HGPS cell (cell line): ENCODE results near the genes NEFH, CABP7, ZMAT5 and CASTOR1.

DNA sequence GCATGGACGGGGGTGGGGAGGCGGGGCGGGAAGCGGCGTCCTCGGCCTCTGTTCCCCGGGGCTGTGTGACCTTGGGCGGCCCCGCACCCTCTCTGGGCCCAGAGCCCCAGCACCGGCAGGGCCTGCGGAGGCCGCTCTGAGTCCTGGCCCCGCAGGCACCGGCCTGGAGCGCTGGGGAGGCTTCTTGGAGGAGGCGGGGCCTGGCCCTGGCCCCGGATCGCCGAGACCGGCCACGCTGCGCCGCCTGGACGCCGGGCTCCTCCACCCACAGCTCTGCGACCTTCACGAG is 685 bp downstream of the GAS2L1 start:
- RRBS: 3% methylated on average over 15 of the region's 27 CpGs

DNA sequence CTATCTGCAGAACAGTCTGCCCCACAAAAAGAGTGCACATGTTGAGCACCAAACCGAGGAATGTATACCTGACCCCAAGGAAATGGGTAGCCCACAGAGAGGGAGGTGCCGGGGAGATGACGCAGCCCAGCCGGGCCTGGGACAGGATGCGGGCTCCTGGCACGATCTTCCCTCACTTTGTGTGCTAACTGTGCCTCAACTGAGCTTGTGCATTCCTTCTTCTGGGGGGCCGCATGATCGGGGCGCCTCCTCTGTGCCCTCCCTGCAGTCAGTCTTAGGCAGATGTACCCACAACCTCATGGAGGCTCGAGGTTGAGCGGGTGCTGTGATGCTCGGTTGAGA is 2.3 kb downstream of the GAS2L1 start:
- RRBS: no CpG with 5 or more reads among the region's 12 CpGs

- RRBS: no CpG with 5 or more reads among the region's 13 CpGs
Observed at GRCh38 chr22:29337030-29337653, 21.6 kb upstream of the RASL10A start.

- RRBS: 4% methylated on average over 15 of the region's 69 CpGs
Observed at GRCh38 chr22:29479801-29480465, at the start of gene NEFH. Gene NEFH (plus strand): TSS chr22:29480218.

GRCh38 chr22:29574775-29575536 is 6.0 kb downstream of the NIPSNAP1 start:
- RRBS: no CpG with 5 or more reads among the region's 6 CpGs

GRCh38 chr22:29719778-29720298 is at the start of gene CABP7:
Gene CABP7 (plus strand): TSS chr22:29720003.
- RRBS: 2% methylated on average over 30 of the region's 70 CpGs

DNA sequence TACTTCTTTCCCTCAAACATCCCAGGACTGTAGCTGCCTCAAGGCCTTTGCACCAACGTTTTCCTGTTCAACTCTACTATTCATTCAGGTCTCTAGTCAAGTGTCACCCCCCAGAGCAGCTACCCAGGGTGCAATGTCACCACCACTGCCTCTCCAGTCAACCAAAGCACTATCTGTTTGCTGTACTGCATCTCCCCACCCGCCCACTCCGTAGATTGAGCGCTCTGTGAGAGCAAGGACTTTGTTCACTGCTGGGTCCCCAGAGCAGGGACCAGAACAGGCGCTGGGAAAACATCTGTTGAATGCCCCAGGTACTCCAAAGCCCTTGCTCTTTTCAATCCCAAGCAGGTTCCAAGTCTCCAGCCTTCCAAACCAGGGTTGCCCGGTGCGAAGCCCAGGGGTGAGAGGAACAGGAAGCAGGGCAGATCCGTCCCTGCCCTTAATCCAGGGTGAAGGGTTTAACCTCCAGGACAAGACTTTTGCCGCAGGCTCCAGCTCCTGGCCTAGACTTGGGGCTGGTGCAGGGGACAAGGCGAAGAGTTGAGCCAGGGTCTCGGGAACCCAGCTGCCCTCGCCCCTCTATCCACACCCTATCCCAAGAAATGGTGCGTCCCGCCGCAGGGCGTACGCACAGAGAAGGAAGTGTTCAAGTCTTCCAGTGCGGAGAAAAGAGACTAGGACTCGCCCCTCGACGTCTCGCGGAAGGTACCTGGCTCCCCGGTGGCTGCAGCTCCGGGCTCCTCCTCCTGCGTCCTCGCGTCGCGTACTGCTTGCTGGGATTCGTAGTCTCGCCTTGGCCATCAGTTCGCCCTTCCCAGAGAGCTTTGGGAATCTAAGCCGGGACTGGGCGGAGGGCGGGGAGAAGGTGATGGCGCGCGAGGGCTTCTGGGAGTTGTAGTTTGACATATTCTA is at the start of gene ZMAT5:
Gene ZMAT5, minus strand, starts transcription at position 768 of the 912 bp plus-strand sequence.
- RRBS: 0% methylated on average over 8 of the region's 39 CpGs

DNA sequence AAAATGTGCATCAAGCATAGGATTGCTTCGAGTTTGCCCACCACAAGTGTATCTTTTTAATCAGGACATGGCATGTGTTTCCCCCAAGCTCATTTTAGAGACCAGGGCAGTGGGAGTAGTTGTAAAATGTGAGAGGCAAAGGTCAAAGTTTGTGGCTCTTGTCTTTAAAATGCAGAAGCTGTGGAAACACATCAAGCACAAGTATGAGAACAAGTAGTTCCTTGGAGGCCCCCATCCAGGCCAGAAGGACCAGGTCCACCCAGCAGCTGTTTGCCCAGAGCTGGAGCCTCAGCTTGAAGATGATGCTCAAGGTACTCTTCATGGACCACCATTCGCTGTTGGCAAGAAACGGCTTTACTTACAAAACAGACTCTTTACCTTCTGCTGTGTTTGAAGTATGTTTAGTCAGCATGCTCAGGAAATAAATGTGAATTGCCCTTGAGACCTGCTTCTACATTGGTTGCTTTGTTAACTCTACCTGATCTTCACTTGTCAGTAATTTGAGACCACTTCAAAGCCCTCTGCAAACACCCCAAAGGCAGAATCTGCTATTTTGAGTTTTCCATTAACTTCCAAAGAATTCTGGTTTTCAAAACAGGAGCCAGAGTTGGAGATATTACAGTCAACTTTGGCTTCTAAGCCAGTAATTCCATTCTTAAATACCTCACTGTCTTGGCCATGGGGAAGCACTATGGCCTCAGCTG is 2.5 kb downstream of the UQCR10 start:
- RRBS: no CpG with 5 or more reads among the region's 3 CpGs

DNA sequence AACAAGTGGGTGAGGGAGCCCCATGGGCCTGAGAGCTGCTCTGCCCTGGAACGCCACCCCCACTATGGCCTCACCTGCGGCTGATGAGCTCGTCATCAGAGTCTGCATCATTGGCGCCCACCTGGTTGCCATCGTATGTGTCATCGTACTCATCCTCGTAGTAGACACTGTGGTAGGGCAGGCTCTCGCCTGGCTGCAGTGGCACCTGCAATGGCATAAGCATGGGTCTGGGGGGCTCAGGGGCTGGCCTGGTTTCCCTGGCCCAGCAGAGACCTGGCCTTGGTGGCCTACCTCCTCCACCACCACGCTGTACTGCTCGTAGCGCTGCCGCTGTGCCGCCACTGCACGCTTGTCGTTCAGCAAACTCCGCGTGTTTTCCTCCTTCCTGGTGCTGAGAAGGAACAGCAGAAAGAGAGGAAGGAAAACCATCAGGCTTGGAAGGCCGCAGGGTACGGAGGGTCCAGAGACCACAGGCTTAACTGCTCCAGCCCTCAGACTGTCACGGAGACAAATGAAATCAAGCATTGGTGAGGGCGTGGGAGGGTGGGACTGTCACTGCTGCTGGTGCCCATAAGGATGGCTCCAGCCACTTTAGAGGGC is 26.2 kb downstream of the UQCR10 start:
- RRBS: no CpG with 5 or more reads among the region's 21 CpGs

DNA sequence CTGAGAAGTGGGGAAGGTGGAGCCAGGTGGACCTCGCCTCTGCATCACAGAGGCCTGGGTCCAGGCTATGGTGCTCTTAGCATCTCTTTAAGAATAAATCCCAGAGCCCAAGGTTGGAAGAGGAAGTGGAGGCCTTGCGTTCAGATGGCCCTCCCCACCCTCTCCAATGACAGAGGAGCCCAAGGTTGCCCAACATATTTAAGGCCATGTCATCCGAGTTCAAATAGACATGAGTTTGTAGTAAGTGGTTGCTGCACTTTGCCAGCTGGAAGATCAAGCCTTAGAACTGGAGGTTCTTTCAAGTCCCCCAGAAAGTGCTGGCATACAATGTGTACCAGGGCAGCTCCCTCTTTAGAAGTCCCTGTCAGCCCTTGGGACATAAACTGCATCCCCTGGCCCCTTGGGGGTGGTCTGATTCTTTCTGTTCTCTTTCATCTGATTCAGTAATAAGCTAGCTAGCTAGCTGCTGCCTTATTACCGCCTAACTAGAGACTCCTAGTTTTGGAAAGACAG is 47.0 kb upstream of the HORMAD2 start:
- RRBS: no CpG with 5 or more reads among the region's 4 CpGs

- RRBS: no CpG with 5 or more reads among the region's 4 CpGs
Observed at GRCh38 chr22:30078753-30079183, 1.5 kb upstream of the HORMAD2 start.

DNA sequence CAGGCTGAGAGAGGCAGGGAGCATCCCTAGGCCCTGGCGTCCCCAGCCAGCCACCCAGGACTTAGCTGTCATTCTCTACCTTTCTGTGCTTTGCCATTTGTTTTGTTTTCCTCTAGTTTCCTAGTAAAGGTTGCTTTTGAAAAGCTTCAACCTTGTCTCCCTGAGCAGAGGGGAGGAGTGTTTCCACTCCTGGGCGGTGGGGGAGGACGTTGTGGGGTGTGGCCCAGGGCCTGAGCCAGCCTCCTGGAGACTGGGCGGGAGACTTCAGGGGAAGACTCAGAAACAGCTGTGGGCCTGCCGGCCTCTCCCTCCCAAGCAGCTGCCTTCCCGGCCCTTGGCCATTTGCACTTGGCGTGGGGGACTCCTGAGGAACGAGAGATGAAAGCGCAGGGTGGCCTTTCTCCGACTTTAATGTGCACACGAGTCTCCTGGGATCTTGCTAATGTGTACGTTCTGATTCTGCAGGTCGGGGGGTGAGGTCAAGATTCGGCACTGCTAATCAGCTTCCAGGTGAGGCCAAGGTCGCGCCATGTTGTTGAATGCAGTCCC is 8.0 kb downstream of the LIF start:
- RRBS: no CpG with 5 or more reads among the region's 16 CpGs

DNA sequence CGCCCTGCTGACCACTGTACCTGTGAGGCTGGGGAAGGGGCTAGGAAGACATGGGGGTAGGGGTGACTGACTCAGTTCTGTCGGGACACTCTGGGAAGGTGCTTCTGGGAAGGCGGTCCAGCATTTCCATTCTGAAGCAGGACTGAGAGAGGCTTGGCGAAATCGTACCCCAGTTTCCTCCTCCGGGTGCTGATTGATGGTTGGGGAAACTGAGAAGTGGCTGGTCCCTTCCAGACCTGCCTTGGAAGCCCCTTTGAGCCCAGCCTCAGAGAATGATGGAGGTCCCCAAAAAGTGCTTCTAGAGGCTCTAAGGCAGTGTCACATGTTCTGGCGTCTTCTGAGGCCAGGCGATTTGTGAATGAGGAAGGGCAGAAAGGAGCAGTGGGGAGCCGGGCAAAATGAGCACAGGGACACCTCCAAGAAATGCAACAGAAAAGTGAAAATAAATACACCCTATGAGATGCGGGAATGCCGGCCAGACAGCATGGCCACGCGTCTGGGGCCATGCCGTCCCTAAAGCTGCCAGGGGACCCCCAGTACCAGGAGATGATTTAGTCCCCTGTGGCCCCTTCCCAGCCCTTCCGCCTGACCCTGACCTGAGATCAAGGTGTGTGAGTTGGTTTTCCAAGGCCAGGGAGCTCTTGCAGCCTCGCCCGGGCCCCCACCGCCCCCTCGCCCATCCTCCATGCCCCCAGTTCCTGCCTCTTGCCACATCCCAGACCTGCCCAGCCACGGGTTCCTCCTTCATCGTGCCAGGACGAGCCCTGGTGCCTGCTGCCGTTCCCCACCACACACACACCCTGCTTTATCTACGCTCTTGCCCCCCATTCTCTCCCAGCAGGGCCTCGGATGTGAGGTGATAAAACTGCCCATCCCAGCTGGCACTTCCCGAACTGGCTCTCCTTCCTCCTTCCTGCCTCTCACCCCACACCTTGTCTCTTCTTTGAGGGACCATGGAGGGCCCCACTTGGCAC is 1.2 kb upstream of the LIF start:
- RRBS: 90% methylated on average over 2 of the region's 26 CpGs

DNA sequence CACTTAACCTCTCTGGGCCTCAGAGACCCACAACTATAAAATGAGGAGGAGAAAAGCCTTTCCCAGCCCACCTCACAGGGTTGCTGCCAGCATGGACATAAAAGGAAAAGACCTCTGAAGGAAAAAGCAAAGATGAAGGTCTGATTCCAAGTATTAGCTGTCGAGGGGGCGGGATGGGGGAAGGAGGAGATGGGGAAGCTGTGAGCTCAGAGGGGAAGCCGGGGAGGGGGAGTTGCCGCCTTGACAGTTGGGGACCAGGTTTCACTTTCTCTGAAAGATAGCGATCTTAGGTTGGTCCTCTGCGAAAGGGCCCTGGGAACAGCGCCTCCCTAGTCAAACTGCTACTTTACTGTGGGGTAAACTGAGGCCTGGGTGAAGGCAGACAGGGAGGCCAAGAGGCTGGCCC is 942 bp upstream of the OSM start:
- RRBS: no CpG with 5 or more reads among the region's 7 CpGs

GRCh38 chr22:30288940-30290203 is at the start of gene CASTOR1:
Gene CASTOR1 (minus strand): TSS chr22:30289505.
- RRBS: 4% methylated on average over 23 of the region's 105 CpGs

- RRBS: no CpG with 5 or more reads among the region's 7 CpGs
Observed at GRCh38 chr22:30298291-30298844, 9.1 kb upstream of the CASTOR1 start.

DNA sequence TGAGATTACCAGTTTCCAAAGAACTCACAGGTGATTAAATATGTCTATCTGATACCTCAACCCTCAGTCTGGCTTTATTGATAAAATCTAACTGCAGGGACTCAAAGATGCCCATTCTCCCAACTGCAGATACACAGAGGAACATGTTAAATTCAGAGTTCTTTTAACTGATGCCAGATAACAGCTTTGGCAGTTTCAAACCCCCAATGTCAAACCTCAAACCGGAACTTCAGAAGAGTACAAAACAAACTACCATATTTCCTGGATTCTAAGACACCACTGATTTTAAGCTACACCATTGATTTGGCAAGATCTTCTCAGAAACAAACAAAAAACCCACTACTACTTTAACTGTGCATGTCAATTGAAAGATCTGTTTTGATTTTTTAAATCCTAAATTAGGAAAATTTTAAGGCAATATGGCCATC is 17.0 kb upstream of the CASTOR1 start:
- RRBS: no CpG with 5 or more reads among the region's 1 CpG

DNA sequence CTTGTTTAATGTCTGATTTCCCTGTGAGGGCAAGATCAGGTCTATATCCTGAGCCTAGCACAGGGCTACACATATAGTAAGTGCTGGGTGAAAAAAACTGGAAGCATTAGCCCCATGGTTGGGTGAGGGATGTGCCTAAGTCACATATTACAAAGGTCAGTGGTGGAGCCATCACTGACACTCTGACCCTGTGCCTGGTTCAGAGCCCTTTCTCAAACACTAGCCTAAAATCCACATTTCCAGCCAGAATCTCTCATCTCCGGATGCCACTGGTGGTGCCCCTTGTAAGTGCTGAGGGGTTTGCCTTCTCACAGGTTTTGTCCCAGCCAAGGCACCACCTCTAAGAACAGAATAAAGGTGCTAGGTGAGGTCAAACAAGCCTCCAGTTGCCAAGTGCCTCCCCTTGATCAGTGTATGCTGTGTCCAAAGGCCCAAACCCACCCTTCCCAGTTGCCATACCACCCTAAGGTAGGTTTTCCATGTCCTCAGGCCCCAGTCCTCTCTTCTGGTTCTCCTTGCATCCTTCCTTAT is 8.9 kb downstream of the TBC1D10A start:
- RRBS: no CpG with 5 or more reads among the region's 1 CpG

DNA sequence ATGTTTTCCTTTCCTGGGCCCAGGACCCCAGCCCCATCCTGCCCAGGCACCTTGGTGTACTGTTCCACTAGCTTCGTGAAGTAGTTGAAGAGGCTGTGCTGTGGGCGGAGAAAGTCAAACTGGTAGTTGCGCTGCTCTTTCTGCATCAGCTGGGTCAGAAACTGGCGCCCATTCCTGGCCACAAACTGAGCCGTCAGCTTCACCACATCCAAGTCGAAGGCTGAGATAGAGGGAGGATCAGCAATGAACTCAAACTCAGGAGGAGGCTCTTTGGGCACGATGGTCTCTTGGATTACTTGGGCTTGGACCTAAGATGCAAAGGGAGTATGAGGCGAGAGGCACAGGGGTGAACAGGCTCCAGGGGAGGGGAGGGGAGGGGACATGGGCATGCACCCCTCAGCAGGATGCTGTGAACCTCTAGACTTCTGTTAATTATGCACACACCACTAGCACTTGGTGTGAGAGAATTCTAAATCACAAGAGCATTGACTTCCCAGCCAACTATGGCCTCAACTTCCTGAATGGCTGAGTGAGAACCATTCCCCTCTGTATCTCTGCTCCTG is 11.7 kb downstream of the SF3A1 start:
- RRBS: no CpG with 5 or more reads among the region's 8 CpGs